OCI-LY7 (cell line): ENCODE results near the genes ZNF622 and RETREG1.

DNA sequence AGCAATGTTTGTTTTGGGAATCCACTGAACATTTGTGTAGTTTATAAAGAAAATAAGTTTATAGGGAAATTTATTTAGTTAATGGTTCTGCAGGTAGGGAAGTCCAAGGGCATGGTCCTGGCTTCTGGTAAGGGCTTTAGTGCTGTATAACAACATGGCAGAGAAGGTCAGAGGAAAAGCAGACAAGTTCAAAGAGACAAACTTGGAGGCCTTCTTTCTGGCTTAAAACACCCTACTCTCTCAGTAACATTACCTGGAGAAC is 590.1 kb downstream of the DNAH5 start:
- PRO-cap: no peak
- RAMPAGE, long total RNA: no peak

GRCh38 chr5:14142294-14142869 is 760 bp upstream of the TRIO start:
- PRO-cap: no peak
- RAMPAGE, long total RNA: no peak

GRCh38 chr5:14144538-14145023 is 1.4 kb downstream of the TRIO start:
- PRO-cap: bidirectional peak, plus-strand start at chr5:14144857, minus-strand start at chr5:14144738
- RAMPAGE, long total RNA: no peak

DNA sequence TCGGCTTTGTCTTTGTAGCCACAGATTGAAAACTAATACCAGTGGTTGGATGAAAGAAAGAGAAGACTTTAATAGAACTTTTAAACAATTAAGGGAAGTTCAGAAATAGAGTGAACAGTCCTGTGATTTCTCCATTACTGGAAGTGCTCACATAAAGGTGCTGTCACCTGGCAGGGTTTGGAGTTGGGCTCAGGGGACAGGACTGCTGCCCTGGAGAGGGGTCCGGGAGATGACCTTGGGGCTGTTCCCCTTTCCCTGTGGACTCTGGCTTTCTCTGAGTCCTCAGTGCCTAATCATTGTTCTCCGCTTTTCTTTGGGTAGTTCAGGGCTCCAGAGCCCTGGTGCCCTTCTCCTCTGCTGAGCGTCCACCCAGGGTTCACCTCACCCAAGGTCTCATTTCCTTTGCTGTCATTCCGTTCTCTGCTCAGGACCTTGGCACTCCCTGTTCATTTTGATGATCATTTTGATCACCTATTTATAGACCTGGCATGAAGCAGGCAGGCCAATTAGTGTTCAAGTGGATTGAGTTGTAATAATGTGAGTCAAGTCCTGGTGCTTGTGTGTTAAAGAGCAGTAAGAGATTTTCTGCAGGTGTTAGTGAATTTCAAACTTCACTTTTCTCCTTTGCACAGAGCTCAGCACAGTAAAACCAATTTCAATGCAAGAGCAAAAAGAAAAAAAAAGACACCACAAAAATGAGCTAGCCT is 3.5 kb downstream of the TRIO start:
- PRO-cap: no peak
- RAMPAGE, long total RNA: no peak

DNA sequence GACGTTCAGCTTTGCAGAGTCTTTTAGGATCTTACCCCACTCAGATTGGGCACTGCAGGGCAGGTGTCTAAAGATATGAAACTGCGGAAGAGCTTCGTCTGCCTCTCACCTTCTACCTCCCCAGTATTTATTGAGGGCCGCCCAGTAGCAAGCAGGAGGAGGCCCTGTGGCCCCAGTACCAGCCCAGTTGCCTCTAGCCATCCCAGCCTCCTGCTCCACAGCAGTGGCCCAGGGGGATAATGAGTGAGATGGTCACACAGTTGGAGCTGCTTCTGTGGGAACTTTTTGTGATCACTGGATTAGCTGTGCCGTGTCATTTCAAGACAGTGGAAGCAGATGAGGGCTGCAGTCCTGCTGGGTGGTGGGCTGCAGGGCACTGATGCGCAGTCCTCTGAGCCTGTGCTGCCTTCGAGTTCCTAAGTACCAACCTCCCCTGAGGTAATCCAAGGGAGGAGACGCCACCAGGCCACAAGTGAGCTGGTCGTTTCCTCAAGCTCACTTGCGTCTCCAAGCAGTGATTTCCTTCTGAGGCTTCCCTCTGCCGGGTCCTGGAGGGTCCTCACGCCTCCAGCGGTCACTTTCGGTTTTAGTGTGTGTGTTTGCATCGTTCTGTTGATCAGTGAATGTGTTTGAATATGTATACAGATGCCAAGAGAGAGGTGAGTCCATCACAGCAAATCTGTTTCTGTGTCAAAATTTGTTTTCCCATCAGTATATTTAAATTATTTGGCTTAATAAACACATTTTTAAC is 115.6 kb downstream of the TRIO start:
- PRO-cap: no peak
- RAMPAGE, long total RNA: no peak

DNA sequence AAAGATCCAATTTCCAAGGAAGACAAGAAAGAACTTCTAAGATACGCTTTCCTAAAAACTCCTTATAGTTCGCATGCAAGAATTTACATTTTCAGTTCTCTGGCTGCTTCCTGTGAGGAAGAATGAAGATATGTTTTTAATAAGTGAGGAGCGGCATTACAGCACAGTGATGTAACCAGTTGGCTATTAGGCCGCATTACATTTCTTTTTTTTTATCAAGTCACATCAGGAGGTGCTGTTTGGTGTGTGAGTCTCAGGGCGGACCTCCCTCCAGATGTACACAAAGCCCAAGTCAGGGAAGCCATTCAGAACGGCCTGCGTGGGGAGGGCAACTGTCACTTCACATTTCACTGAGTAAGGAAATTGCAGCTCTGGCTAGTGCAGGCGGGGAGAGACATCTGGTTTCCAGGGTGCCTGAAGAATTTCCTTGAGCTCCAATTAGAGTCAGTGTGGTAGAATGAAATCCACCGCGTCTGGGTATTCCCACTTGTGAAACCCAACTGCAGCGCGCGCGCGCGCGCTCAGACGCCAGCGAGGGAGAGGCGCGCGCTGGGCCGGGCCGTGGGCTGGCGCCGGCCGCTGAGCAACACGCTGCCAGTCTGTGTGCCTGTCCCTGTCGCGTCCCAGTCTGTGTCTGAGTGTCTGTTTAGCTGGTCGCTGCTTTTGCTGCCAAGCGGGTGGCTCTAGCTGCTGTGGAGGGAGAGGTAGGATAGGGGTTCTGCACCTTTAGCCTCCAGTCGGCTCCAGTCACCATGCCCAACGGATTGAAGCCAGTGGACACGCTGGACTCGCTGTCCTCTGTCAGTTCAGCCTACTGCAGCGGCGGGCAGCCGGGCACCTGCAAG is 140.9 kb upstream of the OTULINL start:
- PRO-cap: no peak
- RAMPAGE, long total RNA: no peak

DNA sequence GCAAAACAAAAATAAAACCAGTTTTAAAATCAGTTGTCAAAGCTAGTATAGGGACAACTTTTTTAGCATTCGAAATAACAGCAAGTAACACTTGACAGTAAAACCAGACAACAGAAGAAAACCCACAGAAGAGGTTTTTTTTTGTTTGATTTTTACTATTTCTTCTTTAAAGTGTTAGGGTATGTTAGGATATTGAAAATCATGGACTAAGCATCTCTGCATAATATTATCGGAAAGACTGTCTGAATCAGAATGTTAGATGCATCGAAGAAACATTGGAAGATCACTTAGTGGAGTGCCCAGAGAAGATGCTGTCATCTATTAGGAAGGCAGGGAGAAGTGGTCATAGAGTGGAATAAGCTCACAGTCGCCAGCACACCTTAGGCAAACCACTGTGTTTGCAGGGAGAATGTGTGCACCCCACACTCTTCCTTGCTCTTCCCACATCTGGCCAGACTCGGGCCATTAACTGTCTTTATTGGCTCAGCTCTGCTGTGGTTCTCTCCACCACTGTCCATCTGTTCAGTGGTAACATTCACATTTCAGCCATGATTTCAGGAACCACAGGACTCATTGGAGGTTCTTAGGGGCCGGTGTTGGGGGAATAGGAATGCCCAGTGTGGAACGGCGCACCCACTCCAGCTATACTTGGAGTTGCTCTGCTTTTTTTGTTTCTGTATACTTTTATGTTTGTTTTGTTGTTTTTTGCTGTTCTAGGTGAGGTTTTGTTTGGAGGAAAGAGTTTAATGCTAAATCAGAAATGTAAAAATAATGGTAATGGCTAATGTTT is 2.4 kb downstream of the OTULINL start:
- PRO-cap: no peak
- RAMPAGE, long total RNA: no peak

GRCh38 chr5:14710421-14711566 is 46.3 kb downstream of the OTULIN start:
- PRO-cap: no peak
- RAMPAGE, long total RNA: no peak

DNA sequence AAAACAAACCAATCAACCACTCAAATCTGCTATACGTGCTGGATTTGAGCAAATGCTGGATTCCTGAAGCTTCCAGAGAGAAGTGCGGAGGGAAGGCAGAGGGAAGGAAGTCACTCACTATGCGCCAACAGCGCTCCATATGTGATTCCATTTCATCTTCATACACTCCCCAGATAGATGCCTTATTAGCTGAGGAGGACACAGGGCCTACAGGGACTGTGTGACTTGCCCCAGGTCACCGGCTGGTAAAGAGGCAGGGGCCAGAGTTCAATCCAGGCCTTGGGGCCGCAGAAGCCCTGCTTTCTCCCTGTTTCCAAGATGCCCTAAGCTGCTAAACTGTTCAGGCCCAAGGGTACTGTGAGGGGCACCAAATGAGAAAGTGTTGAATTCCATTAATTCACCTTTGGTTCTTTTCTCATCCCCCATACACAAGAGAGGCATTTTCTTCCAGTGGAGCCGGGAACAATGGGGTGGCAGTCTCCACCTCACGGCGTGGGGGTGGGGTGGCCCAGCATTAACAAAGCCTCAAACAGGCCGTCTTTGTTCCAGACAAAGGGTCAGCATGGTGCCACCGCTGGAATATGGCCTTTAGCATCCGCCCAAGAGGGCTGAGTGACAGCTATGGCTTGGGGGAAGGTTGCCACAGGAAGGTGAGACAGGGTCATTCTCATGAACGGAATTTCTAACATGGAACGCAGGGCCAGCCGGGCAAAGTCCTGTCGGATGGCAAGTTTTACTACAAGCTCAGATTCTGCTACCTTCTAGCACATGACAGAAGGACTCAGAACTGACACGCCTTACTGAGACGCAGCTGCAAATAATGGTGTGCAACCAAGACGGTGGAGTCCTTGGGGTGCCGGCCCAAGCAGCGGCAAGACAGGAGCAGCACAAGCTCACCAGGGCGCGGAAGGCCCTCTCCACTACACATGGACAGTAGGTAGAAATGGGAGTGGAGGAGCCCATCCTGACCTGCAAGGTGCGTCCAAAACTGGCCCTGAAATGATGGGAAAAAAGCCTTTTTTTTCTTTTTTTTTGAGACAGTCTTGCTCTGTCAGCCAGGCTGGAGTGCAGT is 63.9 kb downstream of the OTULIN start:
- PRO-cap: no peak
- RAMPAGE, long total RNA: no peak

- PRO-cap: no peak
- RAMPAGE, long total RNA: no peak
Measured at GRCh38 chr5:15500383-15501095, 559 bp downstream of the FBXL7 start.

DNA sequence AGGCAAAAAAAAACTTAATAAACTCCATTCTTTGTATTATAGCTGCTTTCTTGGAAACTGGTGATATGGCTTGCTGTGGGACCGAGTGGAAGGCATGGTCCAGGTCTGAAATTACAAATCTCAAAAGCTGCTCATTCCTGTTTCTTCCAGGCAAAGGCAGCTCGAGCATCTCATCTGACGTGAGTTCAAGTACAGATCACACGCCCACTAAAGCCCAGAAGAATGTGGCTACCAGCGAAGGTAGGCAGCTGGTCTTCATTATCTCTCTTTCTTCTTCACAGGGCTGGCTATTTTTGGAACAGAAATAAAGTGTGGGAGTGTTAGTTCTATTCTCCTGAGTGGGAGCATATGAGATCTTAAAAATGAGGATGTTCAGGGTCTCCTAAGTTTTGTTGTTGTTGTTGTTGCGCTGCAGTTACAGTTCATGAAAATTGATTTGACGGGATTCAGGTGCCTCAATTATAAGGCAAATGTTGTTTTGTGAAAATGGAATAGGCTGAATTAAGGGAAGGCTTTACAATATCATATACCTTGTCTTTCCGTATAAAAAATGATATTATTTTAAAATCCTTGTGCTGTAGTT is 115.9 kb downstream of the FBXL7 start:
- PRO-cap: no peak
- RAMPAGE, long total RNA: no peak

- PRO-cap: no peak
- RAMPAGE, long total RNA: no peak
Measured at GRCh38 chr5:15757516-15758602, 257.9 kb downstream of the FBXL7 start.

DNA sequence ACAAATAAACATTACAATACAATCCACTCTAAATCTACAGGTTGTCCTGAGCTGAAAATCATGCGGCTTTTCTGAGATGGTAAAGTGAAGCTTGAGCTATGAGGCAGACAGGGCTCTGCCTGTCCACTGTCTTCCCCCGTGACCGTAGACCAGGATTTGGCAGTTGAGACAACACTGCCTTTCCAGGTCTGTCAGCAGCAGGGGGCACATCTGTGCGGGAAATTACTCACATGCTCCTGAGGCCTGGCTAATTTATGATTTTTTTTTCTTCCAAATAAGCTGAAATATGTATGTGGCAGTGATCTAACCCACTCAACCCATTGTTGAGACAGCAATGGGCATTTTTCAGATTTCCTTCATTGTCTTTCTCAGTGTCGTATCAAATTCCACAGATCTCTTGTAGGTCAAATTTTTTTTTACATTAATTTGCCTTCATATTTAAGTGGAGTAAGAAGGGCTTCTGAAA is 307.9 kb downstream of the FBXL7 start:
- PRO-cap: no peak
- RAMPAGE, long total RNA: no peak

GRCh38 chr5:16464869-16466047 is at the start of gene ZNF622:
ZNF622 (minus strand) TSS chr5:16465800.
- PRO-cap: bidirectional peak, plus-strand start at chr5:16465940, minus-strand start at chr5:16465800
- RAMPAGE, long total RNA: start-site peak on the minus strand at chr5:16465753-16465790, 218 and 20 reads in 2 replicates; start-site peak on the plus strand at chr5:16465882-16465940, 18 and 8 reads in 2 replicates

- PRO-cap: no peak
- RAMPAGE, long total RNA: no peak
Measured at GRCh38 chr5:16505238-16506446, 40.0 kb upstream of the ZNF622 start.

- PRO-cap: no peak
- RAMPAGE, long total RNA: no peak
Measured at GRCh38 chr5:16521327-16522143, 55.9 kb upstream of the ZNF622 start.

DNA sequence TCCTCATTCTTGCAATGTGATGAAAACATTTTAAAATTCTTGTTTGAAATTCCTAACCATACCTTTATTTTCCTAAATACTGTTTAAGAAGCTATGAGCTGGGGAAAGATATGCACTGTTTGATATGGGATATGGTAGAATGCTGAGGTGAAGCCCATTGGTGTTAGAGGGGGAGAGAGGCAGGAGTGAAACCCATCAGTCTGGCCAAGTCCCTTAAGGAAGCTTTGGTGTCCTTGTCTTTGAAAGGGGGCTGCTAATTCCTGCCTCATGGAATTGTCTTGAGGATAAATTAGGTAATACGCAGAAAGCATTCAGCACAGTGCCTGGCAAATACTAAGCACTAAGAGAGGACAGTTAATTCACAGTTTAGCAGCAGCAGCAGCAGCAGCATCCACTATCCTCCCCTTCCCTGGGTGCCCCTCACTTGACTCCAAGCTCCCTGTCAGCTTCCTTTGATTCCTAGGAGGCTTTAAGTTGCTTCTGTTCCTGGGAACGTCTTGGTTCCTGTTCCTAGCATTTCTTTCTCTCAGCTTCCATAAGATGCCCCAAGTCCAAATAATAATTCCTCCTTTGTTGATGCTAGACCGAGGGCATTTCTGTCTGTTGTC is 71.5 kb downstream of the RETREG1 start:
- PRO-cap: no peak
- RAMPAGE, long total RNA: no peak

DNA sequence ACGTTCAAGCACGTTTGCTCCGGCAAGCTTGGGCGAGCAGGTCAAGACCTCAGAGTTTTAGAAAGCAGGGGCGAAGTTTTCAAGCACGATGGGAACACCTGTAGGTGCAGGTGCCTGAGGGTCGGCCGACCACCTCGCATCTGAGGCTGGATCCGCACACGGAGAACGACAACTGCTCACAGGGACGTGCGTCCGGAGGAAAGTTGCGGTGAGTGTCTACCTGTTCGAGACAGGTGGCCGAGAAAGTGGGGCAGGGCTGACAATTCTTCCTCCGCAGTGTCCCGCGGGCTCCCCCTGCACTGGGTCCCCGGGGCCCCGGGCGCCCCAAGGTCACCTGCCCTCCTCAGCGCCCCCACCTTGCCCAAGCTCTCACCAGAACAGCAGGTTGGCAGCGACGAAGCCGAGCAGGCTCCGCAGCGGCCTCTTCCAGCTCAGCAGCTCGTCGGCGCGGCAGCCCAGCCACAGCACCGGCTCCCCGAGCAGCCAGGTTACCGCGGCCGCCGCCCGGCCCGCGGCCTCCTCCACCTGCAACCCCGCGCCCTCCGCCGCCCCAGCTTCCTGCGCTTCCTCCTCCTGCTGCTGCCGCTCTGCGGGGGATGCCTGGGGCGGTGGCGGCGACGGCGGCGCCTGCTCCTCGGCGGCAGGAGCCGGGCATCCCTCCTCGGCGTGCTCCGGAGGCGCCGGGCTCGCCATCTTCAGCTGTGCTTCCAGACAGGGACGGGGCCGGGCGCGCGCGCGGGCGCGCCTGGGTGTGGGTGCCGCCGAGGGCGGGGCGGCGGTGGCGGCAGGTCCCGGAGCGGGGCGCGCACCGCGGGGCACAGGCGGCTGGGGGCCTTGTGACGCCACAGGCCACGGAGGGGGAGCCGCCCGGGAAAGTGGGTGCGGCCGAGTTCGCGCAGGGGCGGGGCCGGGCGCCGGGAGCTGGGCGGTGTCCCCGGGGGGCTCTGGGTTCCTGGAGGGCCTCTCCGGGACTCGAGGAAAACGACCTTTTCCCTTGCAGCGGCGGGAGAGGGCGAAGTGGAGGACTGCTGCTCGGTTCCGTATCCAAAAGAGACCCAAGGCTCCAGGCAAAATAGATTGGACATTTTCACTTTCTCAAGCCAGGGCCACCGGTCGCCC is at the start of gene RETREG1:
Gene RETREG1, minus strand, starts transcription at position 719 of the 1,119 bp plus-strand sequence.
- PRO-cap: no peak
- RAMPAGE, long total RNA: no peak

DNA sequence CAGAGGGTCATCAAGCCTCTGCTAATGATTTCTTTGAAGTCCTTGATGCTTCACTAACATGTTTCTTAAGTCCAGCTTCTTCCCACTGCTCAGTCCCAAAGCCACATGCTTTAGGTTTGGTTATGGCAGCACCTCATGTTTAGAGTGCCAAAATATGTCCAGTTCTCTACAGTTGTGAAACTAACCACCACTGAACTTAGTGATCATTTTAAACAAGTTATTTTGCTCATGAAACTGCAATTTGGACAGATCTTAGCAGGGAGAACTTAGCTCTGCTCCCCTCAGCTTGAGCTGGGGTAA is 39.9 kb upstream of the RETREG1 start:
- PRO-cap: no peak
- RAMPAGE, long total RNA: no peak

DNA sequence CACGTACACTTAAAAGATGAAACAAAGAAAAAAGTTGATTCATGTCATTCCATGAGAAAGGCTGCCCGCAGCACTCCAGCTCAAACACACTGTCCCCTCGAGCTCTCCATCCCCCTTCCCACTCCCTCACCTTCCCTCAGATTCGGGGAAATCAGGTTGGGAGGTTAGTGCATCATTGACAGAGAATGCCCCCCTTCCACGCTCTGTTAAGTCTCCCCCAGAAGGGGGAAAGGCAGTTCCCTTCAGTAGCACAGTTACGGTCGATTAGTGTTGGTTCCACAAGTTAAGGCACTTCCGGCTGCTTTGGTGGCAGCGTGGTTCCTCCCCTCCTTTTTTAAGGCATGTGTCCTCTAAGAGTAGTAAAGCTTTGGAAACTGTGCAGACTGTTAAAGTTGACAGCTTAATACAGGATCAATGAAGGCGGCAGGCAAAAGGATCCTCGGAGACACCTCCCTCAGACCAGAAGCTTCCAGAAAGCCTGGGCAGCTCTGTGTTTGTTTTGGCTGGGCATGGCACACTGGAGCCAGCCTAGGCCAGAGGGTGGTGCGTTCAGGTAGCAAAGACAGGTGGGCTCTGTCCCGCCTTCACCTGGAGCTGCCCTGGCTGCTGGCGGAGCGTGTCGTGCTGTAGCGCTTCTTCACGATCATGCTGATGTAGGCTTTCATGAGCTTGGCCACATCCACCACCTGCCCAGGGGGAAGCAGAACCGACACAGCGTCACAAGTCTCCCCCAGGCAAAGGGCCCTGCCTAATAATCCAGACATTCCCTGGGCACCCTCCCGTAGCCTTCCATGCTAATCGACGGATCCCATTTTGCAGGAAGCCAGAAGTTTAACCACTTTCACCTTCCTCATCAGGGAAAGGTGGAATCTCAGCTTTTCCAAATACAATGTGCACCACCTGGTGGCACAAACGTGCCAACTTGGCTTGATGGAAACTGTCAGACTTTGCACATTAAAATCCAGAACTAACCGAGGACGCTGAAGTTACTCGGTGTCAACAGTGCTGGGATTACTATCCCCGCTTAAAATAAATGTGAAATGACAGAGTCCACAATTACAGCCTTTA is 49.6 kb upstream of the RETREG1 start:
- PRO-cap: no peak
- RAMPAGE, long total RNA: no peak